Thyroid gland (tissue), 7 donors: ENCODE measurements around the genes TEX12 and PTS.

- PRO-cap, 2 experiments = no peak in any of the 2 experiments
- RAMPAGE, long total RNA, 5 experiments = no peak in any of the 5 experiments
Measured at GRCh38 chr11:110462925-110463986, 33.5 kb downstream of the FDX1 start.

GRCh38 chr11:110712914-110713749 is 895 bp upstream of the ARHGAP20 start:
- PRO-cap, 2 experiments = peak in 2 of 2 experiments; most common plus-strand start chr11:110713125 (in 1); most common minus-strand start chr11:110713354 (in 2)
- RAMPAGE, long total RNA, 5 experiments = no peak in any of the 5 experiments

DNA sequence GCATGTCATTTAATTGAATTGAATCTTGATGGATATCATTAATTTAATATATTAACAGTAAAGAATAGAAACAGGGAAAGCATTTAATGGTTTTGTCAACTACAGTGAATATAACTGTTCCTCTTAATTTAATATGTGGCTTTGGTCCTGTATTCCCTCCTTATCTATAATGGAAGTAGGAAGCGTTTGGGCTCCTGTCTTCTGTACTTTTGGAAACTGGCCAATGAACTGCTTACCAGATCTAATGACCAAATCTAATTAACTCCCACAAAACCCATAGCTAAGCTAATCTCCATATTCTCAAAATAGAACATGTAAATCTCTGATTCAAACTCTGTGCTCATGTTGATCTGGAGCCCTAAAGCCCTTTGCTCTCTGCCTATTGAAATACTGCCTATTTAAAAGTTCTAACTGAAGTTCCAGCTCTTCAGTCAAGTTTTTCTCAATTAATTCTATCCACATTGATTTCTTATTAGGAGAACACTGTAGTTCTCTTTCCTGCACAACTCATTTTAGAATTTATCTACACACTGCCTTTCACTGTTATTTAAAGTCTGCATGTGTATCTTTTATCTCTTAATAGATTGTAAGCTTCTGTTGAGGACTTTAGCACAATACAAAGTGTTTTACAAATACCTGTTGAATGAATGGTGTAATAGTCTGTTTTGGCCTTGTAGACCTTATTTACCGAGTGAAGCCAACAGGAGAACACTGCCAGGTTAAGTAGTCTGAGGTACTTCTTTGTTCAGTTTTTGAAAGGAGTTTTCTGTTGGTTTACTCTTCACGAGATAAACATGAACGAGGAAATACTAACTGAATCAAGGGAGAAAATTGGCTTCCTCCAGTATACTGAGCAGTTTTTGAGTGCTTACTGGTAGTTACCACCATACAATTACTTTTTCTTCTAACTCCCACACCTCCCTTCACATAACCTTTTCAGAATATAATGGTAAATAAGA is 30.8 kb downstream of the SIK2 start:
- PRO-cap, 2 experiments = no peak in any of the 2 experiments
- RAMPAGE, long total RNA, 5 experiments = no peak in any of the 5 experiments

GRCh38 chr11:111653268-111653661 is 51.0 kb downstream of the SIK2 start:
- PRO-cap, 2 experiments = no peak in any of the 2 experiments
- RAMPAGE, long total RNA, 5 experiments = no peak in any of the 5 experiments

DNA sequence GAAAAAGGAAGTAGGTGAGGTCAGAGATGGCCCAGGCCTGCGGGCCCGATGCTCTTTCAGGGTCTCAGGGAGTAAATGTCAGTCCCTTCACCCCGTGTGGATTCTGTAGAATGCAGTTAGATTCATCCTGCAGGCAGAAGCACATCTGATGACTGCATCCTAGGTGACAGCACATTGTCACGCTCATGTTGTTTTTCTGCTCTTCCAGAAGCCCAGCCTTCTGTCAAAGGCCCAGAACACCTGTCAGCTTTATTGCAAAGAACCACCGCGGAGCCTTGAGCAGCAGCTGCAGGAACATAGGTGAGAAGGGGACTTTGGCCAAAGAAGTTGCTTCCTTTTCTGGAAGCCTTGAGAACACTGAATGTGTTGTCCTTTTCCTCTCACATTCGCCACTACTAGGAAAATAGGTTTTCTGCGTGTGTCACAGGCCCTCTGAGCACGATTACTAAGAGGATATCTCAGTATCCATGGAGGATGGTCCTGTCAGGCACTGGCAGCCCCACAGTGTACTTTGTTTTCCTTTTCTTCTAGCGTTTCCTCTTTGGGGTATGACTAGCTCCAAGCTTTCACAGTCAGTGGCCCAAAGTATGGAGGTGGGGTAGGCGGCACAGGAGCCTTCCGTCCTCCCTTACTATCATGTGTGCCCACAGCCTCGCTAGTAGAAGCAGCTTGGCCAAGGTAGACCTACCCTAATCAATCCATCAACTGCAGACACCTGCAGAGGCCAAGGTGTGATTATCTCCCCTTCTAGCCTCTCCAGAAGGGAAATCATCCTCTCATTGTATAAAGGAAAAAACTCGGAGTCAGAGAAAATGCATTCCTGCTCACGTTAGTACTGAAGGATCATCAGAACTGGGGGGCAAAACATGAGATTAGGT is 43.5 kb downstream of the PPP2R1B start:
- PRO-cap, 2 experiments = no peak in any of the 2 experiments
- RAMPAGE, long total RNA, 5 experiments = no peak in any of the 5 experiments

GRCh38 chr11:111938041-111939396 is 1.4 kb downstream of the DIXDC1 start:
- PRO-cap, 2 experiments = peak in 1 of 2 experiments; most common plus-strand start chr11:111938955 (in 1); most common minus-strand start chr11:111938812 (in 1)
- RAMPAGE, long total RNA, 5 experiments = no peak in any of the 5 experiments

DNA sequence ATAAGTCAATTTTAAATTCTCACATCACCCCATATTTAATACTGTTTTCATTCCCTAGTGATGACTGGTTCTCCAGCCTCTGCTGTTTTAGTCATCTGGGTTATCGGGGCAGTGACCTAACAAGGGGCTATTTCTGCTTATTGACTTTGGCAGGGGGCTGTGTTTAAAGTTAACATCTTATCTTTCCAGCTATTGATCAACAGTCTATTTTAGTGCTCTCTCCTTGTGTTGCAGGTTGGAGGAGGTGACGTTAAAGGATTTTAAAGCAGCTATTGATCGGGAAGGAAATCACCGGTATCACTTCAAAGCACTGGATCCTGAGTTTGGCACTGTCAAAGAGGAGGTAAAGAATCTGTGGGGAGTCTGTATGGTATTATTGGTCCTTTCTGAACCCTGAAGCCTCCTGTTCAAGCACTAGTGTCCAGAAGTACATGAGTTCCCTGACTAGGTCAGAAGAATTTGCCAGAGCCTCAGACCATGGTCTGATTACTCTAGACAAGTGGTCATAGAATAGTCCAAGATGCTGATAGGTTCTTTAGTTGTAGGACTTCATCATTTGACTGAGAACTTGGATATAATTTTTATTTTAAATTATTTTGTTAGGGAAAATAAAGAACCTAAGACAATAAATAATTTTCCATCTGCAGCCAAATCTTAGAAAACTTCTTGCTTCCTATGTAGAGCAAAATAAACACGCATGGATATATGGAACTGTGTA is 7.5 kb upstream of the DLAT start:
- PRO-cap, 2 experiments = no peak in any of the 2 experiments
- RAMPAGE, long total RNA, 5 experiments = no peak in any of the 5 experiments

- PRO-cap, 2 experiments = no peak in any of the 2 experiments
- RAMPAGE, long total RNA, 5 experiments = no peak in any of the 5 experiments
Measured at GRCh38 chr11:112081491-112082138, 4.9 kb downstream of the TIMM8B start.

DNA sequence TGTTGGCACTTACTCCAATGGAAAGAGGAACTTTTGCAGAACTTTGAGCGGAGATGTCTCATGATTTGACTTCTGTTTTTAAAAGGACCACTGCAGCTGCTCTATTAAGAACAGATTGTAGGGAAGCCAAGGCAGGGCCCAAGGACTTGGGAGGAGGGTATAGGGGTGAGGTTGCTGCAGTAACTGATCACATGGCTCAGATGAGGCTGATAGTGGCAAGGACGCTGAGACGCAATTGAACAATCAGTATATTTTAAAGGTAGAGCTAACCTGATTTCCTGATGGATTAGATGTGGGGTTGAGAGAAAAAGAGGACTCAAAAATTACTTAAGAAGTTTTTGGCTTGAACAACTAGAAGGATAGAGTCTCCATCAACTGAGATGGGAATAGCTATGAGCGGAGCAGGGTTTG is 34.1 kb downstream of the IL18 start:
- PRO-cap, 2 experiments = no peak in any of the 2 experiments
- RAMPAGE, long total RNA, 5 experiments = no peak in any of the 5 experiments

DNA sequence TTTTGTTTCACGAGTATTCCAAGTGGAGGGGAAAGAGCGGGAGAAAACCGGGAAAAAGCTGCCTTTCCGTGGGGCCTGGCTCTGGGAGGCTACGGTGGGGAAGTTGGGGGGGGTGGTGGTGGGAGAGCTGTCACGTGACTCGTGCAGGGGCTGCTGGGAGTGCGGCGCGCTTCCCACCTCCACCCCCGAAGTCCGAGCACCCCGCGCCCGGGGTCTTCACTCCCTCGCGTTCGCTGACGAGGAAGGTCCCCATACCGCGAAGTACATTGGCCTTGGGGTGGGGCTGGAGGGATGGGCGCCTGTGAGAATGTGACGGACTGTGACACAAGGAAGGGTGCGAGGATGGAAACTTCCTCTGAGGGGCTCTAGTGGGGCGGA is at the start of gene TEX12:
TEX12 (plus strand) TSS at position 219 of the 378 bp plus-strand sequence.
- PRO-cap, 2 experiments = no peak in any of the 2 experiments
- RAMPAGE, long total RNA, 5 experiments = no peak in any of the 5 experiments

GRCh38 chr11:112177328-112178266 is 2.3 kb downstream of the BCO2 start:
- PRO-cap, 2 experiments = no peak in any of the 2 experiments
- RAMPAGE, long total RNA, 5 experiments = no peak in any of the 5 experiments

GRCh38 chr11:112179655-112180119 is 4.4 kb downstream of the BCO2 start:
- PRO-cap, 2 experiments = no peak in any of the 2 experiments
- RAMPAGE, long total RNA, 5 experiments = no peak in any of the 5 experiments

DNA sequence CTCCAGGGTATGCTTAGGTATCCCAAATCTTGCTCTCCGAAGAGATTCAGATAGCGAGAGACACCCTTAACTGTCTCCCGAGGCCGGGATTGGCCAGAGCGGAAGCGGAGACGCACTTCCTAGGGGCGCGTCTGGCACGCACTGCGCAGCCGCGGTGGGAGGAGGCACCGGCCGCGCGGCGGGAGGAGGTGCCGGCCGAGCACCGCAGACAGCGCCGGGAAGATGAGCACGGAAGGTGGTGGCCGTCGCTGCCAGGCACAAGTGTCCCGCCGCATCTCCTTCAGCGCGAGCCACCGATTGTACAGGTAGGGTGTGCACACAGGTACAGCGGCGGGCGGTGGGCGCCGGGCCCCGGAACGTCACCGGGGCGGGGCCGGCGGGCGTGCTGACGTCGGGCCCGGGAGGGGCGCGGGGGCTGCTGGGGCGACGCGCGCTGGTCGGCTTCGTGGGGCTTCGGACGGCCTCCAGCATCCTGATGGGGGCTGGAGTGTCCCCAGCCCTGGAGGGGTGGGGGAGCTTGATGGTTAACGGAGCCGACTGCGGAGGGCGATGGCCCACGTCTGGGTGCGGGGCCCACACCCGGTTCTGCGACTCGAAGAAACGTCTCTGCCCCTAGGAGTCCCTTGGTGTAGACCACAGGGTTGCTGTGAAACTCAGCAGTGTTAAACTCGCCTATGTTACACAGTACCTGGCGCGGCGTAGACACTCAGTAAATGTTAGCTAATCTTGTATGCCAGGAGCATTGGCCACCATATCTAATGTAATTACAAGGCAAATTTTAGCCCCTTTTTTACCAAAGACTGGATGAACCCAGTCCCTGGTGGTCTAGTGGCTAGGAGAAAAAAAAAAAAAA is at the start of gene PTS:
PTS (plus strand) TSS at position 207 of the 853 bp plus-strand sequence.
- PRO-cap, 2 experiments = peak in 2 of 2 experiments; most common plus-strand start position 411 of the sequence (in 2); most common minus-strand start position 91 of the sequence (in 2)
- RAMPAGE, long total RNA, 5 experiments = start-site peak on the plus strand in 5 of 5 experiments, centred at positions 158 to 413 of the sequence, 35 to 2,055 reads per replicate

GRCh38 chr11:112255161-112256052 is 5.3 kb downstream of the PLET1 start:
- PRO-cap, 2 experiments = no peak in any of the 2 experiments
- RAMPAGE, long total RNA, 5 experiments = no peak in any of the 5 experiments

DNA sequence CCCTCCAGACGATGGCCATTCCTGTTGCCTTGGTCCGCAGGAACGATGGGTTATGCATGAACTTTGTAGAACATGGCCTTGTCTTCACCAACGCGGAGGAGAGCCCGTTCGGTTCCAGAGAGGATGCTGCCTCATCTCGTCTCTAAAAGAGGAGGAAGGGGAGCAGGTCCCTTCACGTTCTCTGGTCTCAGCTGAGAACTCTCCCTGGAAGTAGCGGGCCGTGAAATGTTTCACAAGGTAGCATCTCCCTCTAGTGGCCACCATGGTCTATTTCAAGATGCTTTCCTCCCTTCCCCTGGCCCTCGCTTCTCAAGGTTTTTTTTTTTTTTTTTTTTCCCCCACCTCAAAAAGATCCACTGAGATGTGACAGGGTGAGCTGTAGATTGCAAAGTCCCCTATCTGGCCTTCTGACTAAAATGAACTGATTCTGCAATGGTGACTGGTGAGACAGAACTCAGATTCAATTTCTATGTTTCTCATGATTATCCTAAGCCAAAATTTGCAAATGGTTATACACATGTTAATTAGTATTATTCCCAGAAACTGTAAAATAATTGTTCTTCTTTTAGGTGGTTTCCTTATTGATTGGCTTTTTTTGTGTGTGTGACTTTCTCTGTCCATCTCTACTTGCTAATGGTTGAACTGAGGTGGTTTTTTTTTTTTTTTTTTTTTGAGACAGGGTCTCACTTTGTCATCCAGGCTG is 20.0 kb upstream of the PLET1 start:
- PRO-cap, 2 experiments = no peak in any of the 2 experiments
- RAMPAGE, long total RNA, 5 experiments = no peak in any of the 5 experiments

GRCh38 chr11:112293635-112293985 is 33.0 kb upstream of the PLET1 start:
- PRO-cap, 2 experiments = no peak in any of the 2 experiments
- RAMPAGE, long total RNA, 5 experiments = no peak in any of the 5 experiments

- PRO-cap, 2 experiments = no peak in any of the 2 experiments
- RAMPAGE, long total RNA, 5 experiments = no peak in any of the 5 experiments
Measured at GRCh38 chr11:112468706-112469066, 208.0 kb upstream of the PLET1 start.

DNA sequence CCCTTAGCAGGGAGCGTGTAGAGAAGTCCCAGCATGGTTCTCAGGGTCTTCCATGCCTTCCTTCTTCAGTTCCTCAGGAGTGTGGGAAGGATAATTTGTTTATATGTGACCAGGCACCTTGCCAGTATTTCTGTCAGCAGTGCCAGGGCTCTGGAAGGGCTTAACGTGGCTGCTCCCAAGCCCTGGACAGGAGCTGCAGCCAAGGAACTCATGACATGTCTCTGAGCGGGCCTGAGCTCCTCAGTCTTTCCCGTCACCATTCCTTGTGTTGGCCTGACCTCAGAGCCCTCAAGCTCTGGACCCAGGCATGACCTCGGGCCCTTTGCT is 264.0 kb upstream of the PLET1 start:
- PRO-cap, 2 experiments = no peak in any of the 2 experiments
- RAMPAGE, long total RNA, 5 experiments = no peak in any of the 5 experiments

- PRO-cap, 2 experiments = no peak in any of the 2 experiments
- RAMPAGE, long total RNA, 5 experiments = no peak in any of the 5 experiments
Measured at GRCh38 chr11:112564103-112564946, 303.7 kb upstream of the PLET1 start.

DNA sequence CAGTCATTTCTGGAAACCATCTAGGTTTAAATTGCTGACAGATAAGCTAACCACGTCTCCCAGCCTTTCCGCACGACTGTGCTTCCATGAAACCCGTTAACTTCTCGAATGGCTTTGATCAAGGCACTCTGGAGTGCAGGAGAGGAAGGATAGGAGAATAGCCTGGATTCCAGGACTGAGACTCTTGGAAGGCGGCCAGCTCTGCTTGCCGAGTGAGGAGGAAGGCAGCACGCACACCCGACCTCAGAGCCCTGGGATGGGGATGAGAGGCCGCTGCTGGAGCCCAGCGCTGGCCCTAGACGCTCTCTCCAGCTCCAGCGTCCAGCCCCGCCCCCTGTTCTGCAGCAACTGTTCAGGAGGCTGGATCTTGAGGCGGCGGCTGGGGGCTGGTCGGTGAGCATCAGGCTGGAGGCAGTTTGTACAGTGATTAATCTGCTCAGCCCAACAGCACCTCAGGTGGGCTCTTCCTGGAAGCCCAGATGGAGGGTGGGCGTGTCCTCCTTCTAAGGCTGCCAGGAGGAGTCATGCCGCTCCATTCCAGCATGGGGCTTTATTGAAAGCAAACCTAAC is 176.6 kb upstream of the NCAM1 start:
- PRO-cap, 2 experiments = no peak in any of the 2 experiments
- RAMPAGE, long total RNA, 5 experiments = no peak in any of the 5 experiments